ENCODE data around the genes SLC5A9 and TXNDC12.

GRCh38 chr1:46810640-46811366, 12.0 kb downstream of the CYP4B1 start:
- PRO-cap: no peak
- RAMPAGE, long total RNA, 4 experiments: no peak in any of the 4 experiments

DNA sequence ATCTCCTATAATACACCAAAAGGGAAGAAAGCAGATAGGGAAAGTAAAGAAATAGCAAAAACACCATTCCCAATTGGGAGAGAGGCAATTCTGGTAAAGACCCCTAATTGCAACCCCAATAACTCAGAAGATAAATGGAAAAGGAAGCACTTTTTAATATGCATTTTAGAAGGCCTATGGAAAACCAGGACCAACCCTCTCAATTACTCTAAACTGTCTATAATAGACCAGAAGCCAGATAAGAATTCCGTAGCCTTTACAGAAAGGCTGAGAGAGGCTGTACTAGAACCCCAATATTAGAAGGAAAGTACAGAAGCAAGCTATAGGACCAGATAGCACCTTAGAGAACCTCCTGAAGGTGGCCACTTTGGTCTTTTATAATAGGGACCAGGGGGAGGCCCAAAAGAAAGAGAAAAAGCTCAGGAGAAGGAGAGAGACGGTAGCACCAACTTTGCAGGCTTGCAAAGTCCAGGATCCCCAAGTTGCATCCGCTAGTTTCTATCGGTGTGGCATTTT, 66.0 kb downstream of the CYP4A11 start:
- PRO-cap: no peak
- RAMPAGE, long total RNA, 4 experiments: no peak in any of the 4 experiments

- PRO-cap: unidirectional peak, minus-strand start at chr1:47129994
- RAMPAGE, long total RNA, 4 experiments: no peak in any of the 4 experiments
Measured at GRCh38 chr1:47129620-47130084, 7.6 kb upstream of the CYP4A22 start.

GRCh38 chr1:47188602-47189083, 1.2 kb downstream of the PDZK1IP1 start:
- PRO-cap: bidirectional peak, plus-strand start at chr1:47188937, minus-strand start at chr1:47188850
- RAMPAGE, long total RNA, 4 experiments: no peak in any of the 4 experiments

DNA sequence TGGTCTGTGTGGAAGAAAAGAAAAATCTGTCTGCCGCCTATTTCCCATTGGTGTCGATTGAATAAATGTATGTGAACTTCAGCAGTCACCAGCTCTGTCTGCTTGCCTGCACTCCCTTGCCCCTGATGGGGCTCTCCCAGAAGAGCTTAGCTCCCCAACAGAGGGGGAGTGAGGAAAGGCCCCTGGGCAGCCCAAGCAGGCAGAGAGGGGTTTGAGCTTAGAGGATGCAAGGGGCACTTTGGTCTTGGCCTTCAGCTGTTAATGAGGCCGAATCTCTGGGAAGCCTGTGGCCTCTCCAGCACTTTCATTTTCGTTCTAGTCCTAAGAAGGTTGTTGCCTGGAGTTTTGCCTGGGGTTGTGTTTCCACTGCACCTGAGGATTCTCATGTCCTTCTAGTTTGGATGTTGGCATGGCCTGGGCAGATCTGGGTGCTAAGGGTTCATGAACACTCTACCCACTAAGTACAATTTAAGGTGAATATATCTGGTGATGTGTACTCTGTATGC, 2.8 kb downstream of the FOXD2 start:
- PRO-cap: no peak
- RAMPAGE, long total RNA, 4 experiments: no peak in any of the 4 experiments

DNA sequence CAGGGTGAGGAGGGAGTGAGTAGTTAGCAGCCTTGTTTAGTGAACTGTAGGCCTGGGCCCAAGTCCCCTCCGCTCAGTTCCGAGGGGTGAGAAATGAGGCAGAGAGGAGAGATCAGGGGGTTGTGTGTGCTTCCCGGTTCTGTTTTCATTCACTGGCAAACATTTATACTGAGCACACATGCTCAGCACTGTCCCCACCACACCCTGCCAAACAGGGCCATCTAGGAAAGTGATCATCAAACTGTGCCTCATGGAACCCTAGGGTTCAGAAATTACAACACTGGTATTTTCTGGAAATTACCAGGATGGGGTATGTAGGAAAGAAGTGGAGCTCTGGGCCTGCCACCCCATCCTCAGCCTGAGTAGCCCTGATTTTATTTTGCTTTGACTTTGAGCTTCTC, 84.0 kb downstream of the FOXD2 start:
- PRO-cap: no peak
- RAMPAGE, long total RNA, 4 experiments: no peak in any of the 4 experiments

- PRO-cap: no peak
- RAMPAGE, long total RNA, 4 experiments: no peak in any of the 4 experiments
Measured at GRCh38 chr1:47697508-47698704, 260.1 kb downstream of the FOXD2 start.

DNA sequence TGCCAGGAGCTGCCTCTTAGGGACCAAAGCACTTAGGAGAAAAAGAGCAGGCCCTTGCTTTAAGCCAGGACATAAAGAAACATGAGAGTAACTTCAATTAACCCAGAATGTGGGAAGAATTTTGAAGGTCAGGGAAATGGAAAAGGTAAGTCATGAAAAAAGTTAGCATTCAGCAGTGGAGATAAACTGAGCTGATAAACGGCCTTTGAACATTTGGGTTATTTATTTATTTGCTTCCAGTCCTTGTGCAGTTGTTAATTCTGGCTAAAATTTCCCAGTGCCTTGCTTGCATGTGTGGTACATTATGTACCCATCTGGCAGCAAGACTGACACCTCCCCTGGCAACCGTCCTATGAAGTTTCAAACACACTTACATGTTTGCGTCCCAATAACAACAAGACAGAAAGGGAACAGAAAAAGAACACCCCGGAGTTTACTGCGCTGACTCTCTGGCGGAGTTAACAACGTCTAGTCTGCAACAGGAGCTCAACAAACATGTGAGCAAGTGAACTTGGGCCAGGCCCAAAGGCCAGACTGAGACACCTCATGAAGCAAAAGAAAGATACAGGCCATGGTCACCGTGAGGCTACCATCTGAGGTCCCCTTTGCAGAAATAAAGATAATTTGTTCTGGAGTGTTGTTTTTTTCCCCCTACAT, 33.6 kb downstream of the TRABD2B start:
- PRO-cap: no peak
- RAMPAGE, long total RNA, 4 experiments: no peak in any of the 4 experiments

GRCh38 chr1:48222423-48222813, at the start of gene SLC5A9:
SLC5A9 (plus strand) TSS chr1:48222716.
- PRO-cap: no peak
- RAMPAGE, long total RNA, 4 experiments: no peak in any of the 4 experiments

DNA sequence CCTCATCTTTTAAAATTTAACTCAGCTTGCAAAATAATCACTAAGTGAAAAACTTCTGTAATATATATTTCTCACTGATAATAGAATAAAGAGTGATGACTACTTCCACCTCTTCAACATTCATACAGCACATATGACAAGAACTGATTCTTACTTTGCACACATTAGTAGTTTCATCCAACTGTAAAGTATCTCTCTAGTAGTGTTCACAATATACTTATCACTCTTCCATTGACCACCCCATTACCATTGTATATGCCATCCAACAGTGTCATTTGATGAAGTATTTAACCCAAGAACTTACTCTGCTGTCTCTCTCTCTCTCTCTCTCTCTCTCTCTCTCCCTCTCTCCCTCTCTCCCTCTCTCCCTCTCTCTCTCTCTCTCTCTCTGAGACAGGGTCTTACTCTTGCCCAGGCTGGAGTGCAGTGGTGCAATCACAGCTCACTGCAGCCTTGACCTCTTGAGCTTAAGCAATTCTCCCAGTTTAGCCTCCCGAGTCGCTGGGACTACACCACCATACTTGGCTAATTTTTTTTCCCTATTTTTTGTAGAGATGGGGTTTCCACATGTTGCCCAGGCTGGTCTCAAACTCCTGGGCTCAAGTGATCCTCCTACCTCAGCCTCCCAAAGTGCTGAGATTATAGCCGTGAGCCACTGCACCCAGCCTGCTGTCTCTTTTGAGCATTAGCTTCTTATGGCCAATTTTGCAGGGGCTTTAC, 104.4 kb upstream of the DMRTA2 start:
- PRO-cap: no peak
- RAMPAGE, long total RNA, 4 experiments: no peak in any of the 4 experiments

- PRO-cap: no peak
- RAMPAGE, long total RNA, 4 experiments: start-site peak on the minus strand in 1 of 4 experiments, at chr1:50779411-50779553 at its widest, 8 reads per replicate
Measured at GRCh38 chr1:50779177-50780033, 180.7 kb downstream of the FAF1 start.

DNA sequence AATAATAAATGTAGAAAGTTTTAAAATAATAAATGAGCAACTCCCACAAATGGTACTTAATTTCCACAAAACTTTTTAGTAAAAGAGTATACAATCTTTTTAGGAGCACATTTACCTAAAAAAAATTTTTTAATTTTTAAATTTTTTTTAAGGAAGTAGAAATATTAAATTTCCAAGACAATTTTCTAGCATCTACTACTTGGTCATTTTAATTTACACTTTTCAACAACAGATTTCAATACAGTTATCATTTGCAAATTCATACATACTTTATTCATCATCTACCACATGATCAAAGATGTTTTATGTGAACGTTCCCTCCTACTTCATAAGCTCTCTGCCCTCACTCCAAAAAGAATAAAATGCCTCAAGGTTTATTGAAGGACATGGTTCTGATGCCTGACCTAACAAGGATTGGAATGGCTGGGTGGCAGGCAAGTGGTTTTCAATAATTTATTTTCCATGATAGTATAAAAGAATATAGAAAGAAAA, 5.3 kb downstream of the CDKN2C start:
- PRO-cap: no peak
- RAMPAGE, long total RNA, 4 experiments: no peak in any of the 4 experiments

- PRO-cap: no peak
- RAMPAGE, long total RNA, 4 experiments: no peak in any of the 4 experiments
Measured at GRCh38 chr1:51298392-51298922, 31.9 kb downstream of the TTC39A start.

- PRO-cap: no peak
- RAMPAGE, long total RNA, 4 experiments: no peak in any of the 4 experiments
Measured at GRCh38 chr1:51305318-51305839, 25.0 kb downstream of the TTC39A start.

GRCh38 chr1:51514416-51515089, 4.5 kb downstream of the EPS15 start:
- PRO-cap: no peak
- RAMPAGE, long total RNA, 4 experiments: no peak in any of the 4 experiments

- PRO-cap: no peak
- RAMPAGE, long total RNA, 4 experiments: no peak in any of the 4 experiments
Measured at GRCh38 chr1:51520193-51521280, 1.5 kb upstream of the EPS15 start.

GRCh38 chr1:51690039-51690608, 73.2 kb downstream of the OSBPL9 start:
- PRO-cap: no peak
- RAMPAGE, long total RNA, 4 experiments: no peak in any of the 4 experiments

DNA sequence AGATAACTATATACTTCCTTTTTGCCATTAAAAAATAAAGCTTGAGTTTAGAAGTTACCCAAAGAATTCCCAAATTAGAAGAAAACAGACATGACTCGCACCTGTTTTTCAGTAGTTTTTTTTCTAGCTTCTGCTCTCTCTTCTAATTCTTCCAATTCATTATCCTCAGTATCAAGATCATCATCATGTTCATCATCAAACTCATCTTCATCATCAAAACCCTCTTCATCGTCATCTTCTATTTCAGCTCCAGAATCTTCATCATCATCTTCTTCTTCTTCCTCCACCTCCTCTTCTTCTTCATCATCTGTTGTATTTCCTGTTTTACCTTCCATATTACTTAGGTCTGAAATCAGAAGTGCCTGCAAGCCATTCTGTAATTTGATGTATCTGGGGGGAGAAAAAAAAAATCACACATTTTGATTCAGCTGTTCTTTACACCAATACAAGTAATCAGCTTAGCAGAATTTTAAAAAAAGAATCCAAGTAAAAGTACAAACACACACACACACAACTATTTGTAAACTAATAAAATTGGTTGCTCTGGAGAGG, 38.3 kb downstream of the NRDC start:
- PRO-cap: no peak
- RAMPAGE, long total RNA, 4 experiments: no peak in any of the 4 experiments

DNA sequence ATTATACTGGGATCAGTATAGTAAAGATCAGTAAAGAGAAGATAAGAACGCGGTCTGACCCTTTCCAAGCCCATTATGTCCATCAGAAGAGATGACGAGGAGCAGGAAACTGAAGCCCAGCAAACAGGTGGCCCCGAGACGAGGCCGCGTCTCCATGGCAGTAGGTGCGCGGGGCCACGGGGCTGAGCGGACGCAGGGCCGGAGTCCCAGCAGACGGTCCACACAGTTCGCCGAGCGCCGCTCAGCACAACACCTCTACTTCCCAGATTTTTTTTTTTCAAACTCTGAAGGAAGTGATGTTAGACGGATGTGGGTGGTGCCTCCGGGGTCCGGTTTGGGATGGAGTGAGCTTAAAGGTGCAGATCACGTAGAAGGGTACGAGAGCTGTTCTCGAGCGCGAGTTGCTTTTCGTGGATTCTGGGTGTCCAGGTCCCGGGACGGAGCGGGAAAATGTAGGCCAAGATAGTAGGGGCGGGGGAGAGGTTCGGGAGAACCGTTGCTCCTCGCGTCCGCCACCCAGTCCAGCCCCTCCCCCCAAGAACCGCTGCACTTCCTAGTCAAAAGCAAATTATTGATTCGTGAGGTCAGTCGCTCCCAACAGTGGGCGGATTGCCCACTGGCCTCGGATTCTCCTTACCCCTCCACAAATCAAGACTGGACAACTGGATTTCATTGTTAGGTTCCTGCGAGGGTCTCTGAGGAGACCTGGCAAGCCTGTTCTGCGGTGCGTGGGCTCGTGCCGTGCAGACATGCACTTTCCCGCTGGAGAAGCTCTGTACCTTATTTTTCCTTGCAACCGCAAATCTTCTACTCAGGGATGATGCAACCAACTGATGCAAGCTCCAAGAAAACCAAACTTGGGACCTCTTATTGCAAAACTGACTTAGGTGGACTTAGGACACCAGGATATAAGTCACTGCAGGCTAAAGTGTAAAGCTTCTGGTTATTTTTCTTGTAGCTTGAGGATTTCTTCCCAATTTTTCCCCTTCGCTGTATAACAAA, at the start of gene TXNDC12:
TSS of gene TXNDC12 (minus strand) at position 251 of the 1,002 bp plus-strand sequence.
- PRO-cap: bidirectional peak, plus-strand start at position 361 of the sequence, minus-strand start at position 251 of the sequence; bidirectional peak, plus-strand start at position 597 of the sequence, minus-strand start at position 543 of the sequence; bidirectional peak, plus-strand start at position 875 of the sequence, minus-strand start at position 777 of the sequence
- RAMPAGE, long total RNA, 4 experiments: start-site peak on the minus strand in 4 of 4 experiments, centred at positions 244 to 255 of the sequence, 270 to 549 reads per replicate

GRCh38 chr1:52423853-52424551, 19.6 kb downstream of the PRPF38A start:
- PRO-cap: no peak
- RAMPAGE, long total RNA, 4 experiments: no peak in any of the 4 experiments

All from esophagus squamous epithelium (tissue), 4 donors.